T47D (cell line): ENCODE data around the genes TMEM134 and CDK2AP2.

DNA sequence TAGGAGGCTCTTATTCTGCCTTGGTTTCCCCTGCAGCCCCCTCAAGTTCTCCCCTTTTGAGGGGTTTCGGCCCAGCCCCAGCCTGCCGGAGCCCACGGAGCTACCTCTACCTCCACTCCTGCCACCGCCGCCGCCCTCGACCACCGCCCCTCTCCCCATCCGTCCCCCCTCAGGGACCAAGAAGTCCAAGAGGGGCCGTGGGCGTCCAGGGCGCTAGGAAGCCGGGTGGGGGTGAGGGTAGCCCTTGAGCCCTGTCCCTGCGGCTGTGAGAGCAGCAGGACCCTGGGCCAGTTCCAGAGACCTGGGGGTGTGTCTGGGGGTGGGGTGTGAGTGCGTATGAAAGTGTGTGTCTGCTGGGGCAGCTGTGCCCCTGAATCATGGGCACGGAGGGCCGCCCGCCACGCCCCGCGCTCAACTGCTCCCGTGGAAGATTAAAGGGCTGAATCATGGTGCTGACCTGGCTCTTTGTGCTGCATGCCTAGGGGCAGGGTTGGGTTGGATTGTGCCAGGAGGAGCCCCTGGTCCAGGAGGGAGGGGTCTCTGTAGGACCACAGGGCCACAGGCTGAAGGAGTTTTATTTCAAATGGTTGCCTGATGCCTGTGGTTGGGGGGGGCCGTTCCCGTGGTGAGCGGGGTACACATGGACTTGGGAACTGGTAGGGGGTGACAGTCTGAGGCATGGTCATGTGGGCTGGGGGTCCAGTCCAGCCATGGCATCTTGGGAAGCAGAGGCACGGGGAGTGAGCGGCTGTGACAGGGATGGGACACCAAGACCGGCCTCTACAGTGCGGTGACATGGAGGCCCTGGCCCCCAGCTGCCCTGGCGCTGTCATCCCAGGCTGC is 2.3 kb downstream of the PTPRCAP start:
- RRBS: 100% methylated on average over 2 of the region's 30 CpGs

DNA sequence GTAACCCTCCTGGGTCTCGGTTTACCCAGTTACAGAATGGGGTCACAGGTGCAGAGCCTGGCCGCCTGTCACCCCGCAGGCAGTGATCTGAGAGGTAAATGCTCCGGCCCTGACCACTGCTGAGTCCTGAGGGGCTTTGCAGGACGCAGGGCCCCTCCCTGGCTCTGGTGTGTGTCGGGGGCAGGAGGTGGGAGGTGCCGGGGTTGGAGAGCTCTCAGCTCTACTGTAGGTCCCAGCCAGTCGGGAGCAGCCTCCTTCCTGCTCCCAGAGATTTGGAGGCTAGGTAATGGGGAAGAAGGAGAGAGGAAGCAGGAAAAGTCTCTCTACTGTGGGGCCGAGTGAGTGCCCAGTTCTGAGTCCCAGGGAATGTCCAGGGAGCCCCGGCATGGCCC is 543 bp downstream of the CORO1B start:
- RRBS: 6% methylated on average over 5 of the region's 10 CpGs

GRCh38 chr11:67464570-67465750 is 4.1 kb downstream of the TMEM134 start:
- RRBS: under 1% methylated on average over 12 of the region's 52 CpGs

GRCh38 chr11:67468708-67469625 is at the start of gene TMEM134:
Gene TMEM134 (minus strand): TSS chr11:67469251.
- RRBS: 1% methylated on average over 26 of the region's 83 CpGs

GRCh38 chr11:67484686-67485428 is 2.0 kb downstream of the AIP start:
- RRBS: no CpG with 5 or more reads among the region's 14 CpGs

DNA sequence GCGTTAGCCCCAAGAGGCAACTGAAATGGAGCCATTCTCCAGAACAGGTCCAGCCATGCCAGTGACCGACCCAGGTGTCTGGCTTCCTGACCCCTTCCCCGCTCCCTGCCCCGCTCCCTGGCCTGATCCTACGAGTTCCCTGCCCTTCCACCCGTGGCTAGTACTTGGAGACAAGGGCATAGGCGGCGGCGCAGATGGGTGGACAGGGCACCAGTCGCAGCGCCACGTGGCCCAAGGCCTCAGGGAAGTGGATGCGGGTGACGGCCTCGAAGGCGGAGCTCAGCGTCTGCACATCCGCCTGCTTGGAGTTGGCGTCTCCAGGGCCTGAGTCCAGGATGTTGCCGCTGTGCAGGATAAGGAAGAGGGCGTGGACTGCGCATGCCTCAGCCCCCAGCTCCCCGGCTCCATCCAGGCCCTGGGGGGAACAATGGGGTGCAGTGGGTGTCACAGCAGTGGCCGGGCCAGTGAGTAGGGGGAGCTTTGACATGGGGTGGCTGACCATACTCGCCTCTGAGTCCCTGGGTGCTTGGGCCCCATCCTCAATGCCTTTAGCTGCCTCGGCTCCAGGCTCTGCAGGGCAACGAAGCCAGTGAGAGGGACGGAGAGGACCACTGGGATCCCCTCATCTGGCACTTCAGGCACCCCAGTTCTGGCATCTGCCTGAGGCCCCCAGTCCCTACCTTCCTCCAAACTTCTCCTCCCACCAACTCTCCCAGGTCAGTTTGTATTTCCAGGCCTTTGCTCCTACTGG is 6.6 kb downstream of the PITPNM1 start:
- RRBS: 75% methylated on average over 2 of the region's 28 CpGs

- RRBS: 1% methylated on average over 26 of the region's 69 CpGs
Measured at GRCh38 chr11:67507156-67508306, at the start of gene CDK2AP2. Gene CDK2AP2 (minus strand): TSS chr11:67508162.

DNA sequence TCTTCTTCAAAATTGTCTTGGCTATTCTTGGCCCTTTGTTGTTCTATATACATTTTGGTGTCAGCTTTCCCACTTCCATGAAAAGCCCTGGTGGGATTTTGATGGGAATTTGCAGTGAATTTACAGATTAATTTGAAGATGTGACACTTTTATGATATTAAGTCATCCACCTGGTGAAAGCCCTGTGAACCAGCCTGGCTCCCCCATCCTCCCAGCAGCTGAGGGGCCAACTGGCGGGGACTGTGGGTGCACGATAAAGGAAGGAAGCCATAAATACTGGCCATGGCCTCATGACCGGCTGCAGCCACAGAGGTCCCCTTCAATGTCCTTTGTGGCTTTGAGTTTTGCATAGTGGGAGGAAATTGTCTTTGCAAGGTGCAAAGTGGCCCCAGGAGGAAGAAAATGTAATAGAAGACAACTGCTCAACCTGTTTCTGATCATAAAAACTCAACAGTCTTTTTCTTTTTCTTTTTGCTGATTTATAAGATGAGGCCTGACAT is 6.4 kb upstream of the NDUFV1 start:
- RRBS: no CpG with 5 or more reads among the region's 3 CpGs

DNA sequence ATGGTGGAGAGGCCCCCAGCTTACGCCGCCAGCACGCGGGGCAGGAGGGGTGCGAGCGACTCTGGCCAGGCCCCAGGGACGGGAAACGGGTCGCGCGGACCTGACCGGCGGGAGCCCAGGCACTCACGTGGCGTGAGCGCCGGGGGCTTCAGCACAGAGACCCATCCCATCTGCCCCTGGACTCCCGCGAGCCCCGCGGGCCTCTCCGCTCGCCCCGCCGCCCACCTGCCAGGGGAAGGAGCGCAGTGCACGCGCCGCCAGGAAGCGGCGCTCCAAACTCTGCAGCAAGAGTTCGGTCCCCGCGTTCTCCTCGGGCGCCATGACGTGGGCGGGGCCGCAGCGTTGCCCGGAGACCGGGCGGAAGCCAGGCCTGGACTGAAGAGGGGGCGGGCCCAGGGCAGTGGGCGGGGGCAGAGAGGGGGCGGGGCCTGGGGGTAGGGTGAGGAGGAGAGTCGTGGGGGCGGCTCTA is 130.6 kb upstream of the ALDH3B2 start:
- RRBS: no CpG with 5 or more reads among the region's 48 CpGs

- RRBS: no CpG with 5 or more reads among the region's 6 CpGs
Measured at GRCh38 chr11:67920602-67920964, 83.3 kb downstream of the UNC93B1 start.

GRCh38 chr11:67997374-67998057 is 6.4 kb downstream of the UNC93B1 start:
- RRBS: no CpG with 5 or more reads among the region's 33 CpGs

DNA sequence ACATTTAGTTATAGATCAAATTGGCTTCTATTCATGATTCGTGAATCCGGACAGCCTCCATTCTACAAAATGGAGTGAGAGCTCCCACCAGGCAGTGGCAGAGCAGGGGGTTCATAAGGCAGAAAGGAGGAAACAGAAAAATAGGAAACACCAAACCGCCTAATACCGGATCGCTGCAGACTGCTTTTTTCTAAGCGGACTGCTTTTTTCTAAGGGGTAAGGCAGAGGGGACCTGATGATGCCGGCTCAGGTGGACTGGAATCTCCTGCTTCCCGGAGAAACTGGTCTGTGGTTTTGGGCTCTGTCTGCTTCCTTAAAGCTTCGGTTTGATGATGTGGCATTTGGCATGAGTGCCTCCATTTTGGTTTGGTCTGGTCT is 986 bp downstream of the ALDH3B1 start:
- RRBS: 72% methylated on average over 6 of the region's 9 CpGs

DNA sequence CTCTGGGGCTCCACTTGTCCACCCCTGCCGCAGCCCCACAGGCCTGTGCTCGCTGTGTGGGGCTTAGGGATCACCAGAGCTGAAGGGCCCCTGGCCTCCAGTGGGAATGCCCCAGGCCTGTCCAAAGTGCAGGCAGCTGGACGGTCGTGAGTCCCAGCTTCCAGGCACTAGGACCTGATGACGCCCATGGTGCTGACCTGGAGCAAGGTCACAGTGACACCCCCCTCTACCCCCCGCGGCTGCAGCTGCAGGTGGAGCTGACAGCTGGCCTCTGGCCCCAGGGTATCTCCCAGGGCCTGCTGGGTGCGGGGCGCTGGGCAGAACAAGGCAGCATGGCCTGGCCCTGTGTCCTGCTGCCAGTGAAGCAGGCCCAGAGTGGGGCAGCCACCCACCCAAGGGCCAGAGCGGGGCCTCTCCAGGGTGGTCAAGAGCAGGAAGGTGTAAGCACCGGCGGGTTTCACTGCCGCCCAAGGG is 619 bp upstream of the TCIRG1 start:
- RRBS: no CpG with 5 or more reads among the region's 13 CpGs

DNA sequence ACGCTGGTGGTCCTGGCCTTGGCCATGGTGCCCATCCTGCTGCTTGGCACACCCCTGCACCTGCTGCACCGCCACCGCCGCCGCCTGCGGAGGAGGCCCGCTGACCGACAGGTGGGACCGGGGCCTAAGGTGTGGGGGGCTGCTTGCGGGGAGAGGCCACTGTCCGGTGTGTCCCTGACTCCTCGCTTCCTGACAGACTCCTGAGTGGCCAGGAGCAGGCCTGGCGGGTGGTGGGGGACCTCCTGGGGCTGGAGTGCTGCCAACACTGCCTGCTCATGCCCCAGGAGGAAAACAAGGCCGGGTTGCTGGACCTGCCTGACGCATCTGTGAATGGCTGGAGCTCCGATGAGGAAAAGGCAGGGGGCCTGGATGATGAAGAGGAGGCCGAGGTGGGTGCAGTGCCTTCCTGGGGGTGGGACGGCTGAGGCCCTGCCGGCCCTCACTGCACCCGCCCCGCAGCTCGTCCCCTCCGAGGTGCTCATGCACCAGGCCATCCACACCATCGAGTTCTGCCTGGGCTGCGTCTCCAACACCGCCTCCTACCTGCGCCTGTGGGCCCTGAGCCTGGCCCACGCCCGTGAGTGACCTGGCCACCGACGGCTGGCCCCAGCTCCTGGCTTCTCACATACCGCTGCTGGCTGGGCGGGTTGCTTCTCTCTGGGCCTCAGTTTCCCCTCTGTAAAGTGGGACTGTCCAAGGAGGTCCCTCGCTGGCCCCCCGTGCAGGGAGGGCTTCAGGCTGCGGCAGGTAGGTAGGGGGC is 11.0 kb downstream of the TCIRG1 start:
- RRBS: 97% methylated on average over 3 of the region's 36 CpGs

DNA sequence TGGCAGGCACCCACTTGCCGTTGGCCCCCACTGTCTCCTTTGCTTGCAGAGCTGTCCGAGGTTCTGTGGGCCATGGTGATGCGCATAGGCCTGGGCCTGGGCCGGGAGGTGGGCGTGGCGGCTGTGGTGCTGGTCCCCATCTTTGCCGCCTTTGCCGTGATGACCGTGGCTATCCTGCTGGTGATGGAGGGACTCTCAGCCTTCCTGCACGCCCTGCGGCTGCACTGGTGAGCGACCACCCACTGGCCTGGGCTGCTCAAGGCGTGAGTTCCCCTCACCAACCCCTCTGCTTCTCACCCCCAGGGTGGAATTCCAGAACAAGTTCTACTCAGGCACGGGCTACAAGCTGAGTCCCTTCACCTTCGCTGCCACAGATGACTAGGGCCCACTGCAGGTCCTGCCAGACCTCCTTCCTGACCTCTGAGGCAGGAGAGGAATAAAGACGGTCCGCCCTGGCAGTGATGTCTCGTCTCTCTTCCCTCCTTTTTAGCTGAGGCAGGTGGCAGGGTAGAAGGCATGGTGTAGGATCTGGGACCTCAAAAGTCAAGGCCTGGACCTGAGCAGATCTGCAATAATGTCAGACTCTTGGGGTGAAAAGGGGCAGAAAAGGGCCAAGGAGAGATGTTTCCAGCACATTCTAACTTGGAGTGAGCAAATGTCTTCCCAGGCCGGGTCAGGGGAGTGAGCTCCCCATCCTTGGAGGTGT is 11.8 kb downstream of the TCIRG1 start:
- RRBS: 93% methylated on average over 1 of the region's 19 CpGs

DNA sequence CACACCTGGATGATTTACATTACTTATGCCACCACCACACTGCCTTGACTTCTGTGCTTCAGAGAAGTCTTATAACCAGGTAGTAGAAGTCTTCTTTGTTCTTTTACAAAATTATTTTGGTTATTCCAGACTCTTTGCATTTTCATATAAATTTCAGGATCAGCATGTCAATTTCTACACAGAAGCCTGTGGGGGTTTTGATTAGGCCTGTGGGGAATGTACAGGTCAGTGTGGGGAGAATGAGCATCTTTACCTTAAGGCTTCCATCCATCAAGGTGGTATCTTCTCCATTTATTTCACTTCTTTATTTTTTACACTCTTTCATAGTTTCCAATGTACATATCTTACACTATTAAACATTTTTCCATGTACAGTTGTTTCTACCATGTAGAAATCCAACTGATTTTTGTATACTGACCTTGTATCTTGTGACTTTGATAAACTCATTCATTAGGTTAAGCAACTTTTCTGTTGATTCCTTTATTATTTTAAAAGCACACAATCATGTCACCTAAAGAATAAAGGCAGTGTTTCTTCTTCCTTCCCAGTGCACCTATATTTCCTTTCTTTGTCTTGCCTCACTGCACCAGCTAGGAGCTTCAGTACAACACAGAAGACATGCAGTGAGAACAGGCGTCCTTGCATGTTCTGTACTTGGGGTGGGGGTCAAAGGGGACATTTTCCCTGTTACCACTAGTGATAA is 19.5 kb downstream of the TCIRG1 start:
- RRBS: no CpG with 5 or more reads among the region's 1 CpG

- RRBS: no CpG with 5 or more reads among the region's 9 CpGs
Measured at GRCh38 chr11:68067625-68068350, 29.0 kb downstream of the TCIRG1 start.

DNA sequence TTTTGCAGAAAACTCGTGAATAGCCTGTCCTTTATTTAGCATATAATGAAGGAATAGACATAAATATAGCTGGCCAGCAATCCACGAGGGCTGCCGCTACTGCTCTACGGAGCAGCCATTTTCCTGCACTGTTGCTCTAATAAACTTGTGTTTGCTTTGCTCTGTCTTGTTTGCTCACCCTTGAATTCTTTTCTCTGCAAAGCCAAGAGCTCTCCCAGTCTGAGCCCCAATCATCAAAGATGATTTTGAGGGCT is 16.6 kb upstream of the CHKA start:
- RRBS: no CpG with 5 or more reads among the region's 4 CpGs

GRCh38 chr11:68164056-68164670 is 43.0 kb upstream of the CHKA start:
- RRBS: no CpG with 5 or more reads among the region's 6 CpGs

- RRBS: no CpG with 5 or more reads among the region's 6 CpGs
Measured at GRCh38 chr11:68170678-68171275, 42.3 kb downstream of the KMT5B start.